Measurements from ENCODE around the gene BIRC6.

DNA sequence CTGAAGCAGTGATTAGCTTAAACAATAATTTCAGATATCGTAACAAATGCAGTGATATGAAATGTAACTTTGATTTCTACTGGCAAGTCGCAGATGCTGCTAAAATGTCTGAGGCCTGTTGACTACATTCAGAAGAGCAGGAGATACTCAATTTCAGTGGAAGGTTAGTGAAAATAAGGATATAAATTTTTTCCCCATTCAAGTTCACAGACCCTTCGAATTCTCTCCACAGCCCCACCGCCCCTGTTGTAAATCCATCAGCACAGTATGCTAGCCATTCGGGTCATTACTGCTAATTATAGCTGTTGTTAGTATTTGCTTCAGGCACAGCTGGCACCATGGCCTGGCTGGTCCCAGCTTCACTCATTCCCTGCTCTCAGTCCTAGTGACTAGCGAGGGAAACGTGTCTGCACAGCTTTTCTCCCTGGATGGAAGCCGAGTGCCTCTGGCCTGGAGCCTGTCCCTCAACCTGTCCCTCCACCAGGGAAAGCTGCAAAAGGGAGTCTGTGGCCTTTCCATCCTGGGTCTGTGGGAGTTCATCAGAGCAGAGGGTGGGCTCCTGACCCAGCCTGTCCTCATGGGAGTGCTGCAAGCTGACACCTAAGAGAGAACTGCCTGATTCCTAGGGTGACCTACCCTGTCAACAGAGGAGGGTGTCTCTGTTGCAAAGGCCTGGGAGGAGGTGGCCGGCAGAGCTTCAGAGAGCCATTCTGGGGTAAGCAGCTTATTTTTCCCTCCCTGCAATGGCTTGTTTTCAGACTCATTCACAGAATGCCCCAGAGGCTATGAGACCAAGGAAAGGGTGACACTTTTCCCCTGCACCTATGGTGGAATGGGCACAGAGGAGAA, 118.4 kb downstream of the CAPN13 start:
- PRO-cap, result no peak

DNA sequence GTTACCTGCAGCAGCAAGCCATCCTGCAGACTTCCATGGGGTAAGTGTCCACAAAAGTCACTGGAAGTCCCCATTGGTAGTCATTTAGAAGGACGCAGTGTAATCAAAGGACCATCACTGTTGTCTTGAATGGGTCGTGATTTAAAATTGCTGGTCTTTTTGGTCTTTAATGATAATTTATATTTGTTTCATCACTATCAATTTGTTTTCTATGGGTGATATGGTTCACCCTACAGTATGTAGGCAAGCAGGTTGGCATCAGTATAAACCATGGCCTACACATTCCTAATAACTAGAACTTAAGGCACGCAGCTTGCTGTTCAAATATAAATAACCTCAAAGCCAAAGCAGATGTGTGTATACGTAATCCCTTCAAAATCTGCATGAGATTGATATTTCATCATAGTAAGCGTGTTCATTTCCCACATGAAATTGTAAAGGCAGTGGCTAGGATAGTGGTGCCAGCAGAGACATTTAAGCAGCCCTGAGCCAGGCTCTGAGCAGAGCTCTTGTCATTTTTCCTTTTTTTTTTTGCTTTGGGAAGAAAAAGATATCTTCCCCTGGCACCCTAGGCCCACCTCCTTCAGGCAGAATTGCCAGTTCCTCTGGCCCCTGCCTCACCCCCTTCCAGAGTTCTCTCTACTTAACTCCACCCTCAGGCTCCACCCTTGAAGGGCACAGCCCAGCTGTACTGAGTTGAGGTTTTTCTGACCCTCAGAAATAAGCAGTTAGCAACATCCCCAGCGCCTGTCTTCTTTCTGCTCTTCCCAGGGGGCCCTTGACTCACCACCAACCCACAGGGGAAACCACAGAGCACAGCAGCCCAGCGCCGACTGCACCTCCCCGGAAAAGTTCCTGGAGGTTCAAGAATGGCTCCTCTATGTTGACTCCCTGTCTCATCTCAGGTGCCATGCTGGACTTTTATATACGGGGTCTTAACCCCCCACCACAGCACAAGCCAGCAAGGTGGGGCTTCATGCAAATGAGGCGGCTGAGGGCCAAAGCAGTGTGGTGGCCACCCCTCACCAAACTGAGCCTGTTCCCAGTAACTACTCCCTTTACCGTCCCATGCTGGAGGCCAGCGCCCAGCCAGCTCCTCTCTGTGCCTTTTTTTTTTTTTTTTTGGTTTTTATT, 84.5 kb downstream of the EHD3 start:
- PRO-cap, result no peak

DNA sequence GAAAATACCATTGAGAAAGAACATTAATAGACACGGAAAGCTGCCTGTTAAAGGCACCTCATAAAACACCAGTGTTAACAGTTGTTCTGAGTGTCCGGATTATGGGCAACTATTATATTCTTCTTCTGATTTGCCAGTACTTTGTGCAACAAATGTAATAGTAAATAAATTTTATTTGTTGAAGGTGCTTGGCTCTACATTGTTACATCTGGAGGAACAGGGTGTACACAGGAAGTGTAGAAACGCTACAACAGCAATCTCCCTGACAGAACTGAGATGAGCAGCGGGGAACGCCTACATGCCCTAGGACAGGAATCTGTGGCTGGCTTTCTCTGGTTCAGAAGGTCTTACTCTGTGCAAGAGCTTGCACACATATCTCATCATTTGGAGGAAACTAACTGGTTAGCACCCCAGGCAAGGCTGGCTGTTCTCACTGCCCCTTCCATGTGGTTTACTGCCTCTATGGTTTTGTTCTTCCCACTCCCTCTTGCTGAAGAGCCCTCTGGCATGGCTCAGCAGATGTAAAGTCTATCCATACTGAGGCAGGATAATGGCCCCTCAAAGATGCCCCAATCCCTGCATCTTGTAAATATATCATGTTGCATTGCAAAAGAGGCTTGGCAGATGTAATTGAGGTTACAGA, 85.8 kb downstream of the EHD3 start:
- PRO-cap, result no peak

GRCh38 chr2:32136172-32137313, 29.1 kb upstream of the SLC30A6 start:
- PRO-cap, result no peak

DNA sequence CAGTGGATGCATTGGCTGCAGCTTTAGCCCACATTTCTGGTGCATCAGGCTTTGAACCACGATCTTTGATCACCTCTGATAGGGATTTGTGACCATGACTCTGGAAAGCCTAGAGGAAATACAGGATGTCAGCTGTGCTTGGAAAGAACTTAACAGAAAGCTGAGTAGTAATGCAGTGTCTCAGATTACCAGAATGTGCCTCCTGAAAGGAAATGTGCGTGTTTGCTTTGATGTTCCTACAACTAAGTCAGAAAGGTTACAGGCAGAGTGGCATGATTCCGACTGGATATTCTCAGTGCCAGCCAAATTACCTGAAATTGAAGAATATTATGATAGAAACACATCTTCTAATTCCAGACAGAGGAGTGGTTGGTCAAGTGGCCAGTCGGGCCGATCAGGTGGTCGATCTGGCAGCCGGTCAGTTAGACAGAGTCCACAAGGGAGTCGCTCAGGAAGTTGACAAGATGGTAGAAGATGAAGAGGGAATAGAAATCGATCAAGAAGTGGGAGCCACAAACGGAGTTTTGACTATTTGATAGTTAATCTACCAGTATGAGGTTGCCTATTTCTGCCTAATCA, 37.9 kb downstream of the SLC30A6 start:
- PRO-cap, result no peak

DNA sequence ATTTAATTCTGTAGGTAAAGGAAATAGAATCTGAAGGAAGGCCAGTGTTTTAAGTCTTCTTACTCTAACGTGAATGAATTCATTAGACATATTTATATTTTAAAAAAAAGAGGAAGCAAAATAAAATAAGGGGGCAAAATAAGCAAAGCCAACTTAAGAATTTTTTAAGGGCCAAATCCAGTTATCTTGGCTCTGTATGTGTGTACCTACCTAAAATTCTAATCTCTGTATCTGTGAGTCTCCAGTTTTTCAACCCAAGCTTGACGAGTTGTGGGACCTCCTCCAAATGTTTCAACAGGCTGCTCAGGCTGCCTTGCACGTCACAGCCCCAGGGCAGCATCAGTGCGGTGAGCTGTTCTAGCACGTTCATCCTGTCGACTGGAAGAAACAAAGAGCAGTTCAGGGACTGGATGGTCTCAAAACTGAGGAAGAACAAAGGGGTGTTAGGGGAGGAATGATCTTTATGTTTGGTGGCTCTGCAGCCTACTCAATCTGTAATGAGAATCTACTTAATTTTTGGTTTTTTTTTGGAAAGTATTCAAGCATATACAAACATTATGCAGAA, 29.4 kb downstream of the NLRC4 start:
- PRO-cap, result no peak

GRCh38 chr2:32328831-32329629, 27.8 kb upstream of the BIRC6 start:
- PRO-cap, result no peak

- PRO-cap, result bidirectional peak, plus-strand start at chr2:32357152, minus-strand start at chr2:32356911
Observed at GRCh38 chr2:32356275-32357558, at the start of gene BIRC6. Gene BIRC6, plus strand, starts transcription at chr2:32357023.

GRCh38 chr2:32574785-32575500, 52.9 kb upstream of the TTC27 start:
- PRO-cap, result no peak

GRCh38 chr2:32617780-32618351, 10.0 kb upstream of the TTC27 start:
- PRO-cap, result no peak

DNA sequence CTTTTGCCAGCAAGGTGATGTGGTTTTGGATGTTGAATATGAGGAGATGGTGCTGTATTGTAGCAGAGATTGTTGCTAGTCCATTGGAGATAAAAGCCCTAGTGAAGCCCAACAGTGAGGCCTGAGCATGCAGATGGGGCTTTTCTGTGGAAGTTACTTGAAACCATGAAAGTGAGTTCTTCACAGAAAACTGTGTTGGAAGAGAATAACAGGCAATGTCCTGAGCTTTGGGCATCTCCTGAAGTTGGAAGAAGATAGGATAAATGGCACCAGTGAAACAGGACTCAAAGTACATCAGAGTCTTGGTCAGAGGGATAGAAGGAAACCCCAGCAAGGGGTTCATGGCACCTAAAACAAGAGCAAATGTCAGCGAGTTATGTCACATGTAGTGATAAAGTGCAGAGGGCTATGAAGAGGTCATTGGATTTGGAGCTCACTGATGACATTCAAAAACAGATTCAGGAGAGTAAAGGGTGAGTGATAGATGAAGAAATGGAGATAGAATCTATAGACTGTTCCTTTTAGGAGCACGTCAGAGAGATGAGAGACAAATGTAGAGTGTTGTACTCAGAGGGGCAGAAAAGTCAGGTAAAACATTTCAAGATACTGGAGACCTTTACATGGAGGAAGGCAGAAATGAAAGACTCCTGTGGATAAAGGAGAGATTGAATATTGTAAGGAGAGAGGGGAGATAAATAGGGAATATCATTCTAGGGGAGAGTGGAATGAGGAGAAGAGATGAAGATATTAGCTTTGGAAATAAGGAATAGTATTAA, 141.3 kb downstream of the TTC27 start:
- PRO-cap, result no peak

DNA sequence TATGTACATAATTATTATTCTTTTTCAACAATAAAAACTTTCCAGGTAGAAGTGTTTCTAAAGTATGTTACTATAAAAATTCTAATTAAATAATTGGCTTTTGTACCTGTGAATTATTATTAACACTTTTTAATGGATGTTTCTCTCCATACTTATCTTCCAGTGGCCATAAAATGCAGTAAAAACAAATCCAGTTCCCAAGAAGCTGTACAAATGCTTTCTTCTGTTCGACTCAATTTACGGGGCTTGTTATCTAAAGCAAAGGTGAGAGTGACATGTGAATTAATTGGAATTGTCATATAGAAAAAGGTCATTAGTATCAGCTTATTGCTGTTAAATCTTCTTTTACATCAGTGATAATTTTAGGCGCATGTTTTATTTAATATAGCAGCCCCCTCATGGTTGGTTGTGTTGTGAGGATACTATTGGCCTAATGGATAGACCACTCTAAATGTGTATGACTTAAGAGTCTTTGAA, 129.4 kb upstream of the LTBP1 start:
- PRO-cap, result no peak

- PRO-cap, result no peak
Observed at GRCh38 chr2:33314835-33315611, 161.4 kb upstream of the RASGRP3 start.

- PRO-cap, result no peak
Observed at GRCh38 chr2:33797602-33798049, 198.5 kb upstream of the FAM98A start.

GRCh38 chr2:36359531-36360401, 4.2 kb downstream of the CRIM1 start:
- PRO-cap, result no peak

DNA sequence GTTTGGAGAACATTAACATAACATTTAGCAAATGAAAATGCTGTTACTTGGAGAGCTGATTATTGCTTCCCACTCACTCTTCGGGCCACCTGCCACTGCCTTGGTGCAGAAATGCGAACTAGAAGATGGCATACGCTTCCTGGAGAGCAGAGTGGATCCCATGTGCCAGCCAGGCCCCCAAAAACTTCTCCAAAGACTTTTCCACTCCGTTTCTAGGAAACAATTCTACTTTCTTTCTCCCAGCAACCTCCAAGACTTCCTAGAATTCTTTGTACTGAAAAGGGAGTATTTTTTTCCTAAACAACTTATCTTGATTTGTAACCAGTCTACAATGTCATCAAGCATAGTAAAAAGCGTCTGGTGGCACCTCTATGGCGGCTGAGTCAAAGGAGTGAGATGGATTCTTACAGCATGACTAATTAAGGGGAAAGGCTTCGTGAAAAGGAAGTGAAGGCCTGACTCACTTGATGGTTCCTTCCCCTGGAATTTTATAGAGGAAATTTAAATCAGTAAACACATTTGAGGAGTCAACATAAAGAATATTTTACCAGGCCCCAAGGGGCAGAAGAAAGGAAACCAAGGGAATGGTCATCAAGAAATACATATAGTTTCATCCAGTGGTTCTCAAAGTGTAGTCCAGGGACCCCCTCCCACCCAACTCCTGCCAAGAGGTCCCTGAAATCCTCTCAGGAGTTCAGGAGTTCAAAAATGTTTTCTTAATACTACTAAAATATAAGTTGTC, 36.5 kb downstream of the FEZ2 start:
- PRO-cap, result no peak

GRCh38 chr2:36883753-36884422, 82.4 kb downstream of the STRN start:
- PRO-cap, result no peak

DNA sequence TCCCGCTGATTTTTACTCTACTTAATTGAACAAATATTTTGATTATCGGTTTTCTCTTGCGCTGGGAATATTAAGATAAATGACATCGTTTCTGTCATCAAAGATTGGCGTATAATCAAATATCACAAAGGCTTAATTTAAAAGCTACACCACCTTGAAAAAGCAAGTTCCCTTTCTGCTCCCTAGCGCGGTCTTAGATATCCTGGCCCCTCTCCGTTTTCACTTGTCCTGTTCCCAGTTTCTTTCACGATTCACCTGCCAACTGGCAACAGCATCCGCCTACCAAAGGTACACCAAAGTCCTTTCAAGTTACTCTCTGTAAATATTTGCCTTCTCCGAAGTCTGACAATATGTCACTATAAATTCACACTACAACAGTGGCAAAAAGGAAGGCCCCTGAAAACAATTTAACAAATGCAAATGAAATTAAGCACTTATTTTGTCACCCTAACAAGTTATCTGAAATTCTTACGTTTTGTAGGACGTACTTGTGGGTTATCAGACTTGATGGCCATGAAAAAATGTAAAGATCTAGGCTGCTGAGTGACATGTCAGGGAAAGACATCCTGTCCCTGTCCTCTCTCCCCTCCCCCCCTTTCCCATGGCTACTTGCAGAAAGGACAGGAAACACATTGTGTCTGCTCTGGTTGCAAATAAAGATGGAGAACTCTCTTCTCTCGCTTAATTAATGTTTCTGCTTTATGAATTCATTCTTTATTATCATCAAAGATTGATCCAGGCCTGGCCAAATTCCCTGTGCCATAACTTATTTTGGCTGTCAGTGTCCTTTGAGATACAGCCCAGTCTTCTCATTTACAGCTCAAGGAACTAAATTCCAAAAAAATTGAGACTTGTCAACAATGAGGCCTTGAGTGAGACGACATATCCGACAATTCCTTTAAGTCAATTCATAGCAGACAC, 1.3 kb upstream of the STRN start:
- PRO-cap, result no peak

- PRO-cap, result no peak
Observed at GRCh38 chr2:37004980-37005591, 38.8 kb upstream of the STRN start.

- PRO-cap, result no peak
Observed at GRCh38 chr2:37071996-37072410, 12.2 kb downstream of the HEATR5B start.

Measured in aorta (tissue), 1 donor.